AG09319 (cell line): ENCODE data around the genes CYP2C18 and ALDH18A1.

DNA sequence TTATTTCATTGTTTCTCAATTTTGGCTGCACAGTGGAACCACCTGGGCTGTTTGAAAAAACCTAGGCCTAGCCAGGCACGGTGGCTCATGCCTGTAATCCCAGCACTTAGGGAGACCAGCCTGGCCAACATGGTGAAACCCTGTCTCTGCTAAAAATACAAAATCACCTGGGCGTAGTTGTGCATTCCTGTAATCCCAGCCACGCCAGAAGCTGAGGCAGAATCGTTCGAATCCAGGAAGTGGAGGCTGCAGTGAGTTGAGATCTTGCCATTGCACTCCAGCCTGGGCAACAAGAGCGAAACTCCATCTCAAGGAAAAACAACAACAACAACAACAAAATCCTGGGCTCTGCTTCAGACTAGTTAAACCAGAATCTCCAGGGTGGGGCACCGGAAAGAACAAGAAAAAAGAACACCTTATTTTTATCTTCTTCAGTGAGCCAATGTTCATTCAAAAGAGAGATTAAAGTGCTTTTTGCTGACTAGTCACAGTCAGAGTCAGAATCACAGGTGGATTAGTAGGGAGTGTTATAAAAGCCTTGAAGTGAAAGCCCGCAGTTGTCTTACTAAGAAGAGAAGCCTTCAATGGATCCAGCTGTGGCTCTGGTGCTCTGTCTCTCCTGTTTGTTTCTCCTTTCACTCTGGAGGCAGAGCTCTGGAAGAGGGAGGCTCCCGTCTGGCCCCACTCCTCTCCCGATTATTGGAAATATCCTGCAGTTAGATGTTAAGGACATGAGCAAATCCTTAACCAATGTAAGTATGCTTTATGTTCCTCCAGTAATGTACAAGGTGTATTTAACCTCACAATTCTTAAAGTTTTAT, at the start of gene CYP2C18:
Gene CYP2C18 (plus strand): TSS at position 494 of the 821 bp plus-strand sequence.
- RRBS: no CpG with 5 or more reads among the region's 10 CpGs

DNA sequence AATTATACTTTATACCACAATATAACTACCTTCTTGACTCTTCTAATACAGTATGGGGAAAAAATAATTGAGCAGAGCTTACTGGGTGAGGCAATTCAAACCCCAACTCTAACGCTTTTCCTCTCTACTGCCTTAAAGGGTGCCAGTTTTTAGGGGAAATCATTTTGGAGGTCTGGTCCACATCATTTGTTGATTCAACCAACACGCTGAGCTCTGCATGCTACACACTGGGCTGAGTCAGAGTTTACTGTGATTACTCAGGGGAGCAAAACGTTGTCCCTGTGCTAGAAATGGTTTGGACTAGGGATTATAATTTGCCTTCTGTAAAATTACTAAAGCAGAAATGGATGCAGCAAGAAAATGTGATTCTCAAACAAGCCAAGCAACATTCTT, 11.4 kb downstream of the PDLIM1 start:
- RRBS: no CpG with 5 or more reads among the region's 3 CpGs

- RRBS: no CpG with 5 or more reads among the region's 5 CpGs
Observed at GRCh38 chr10:95295791-95296016, 4.9 kb upstream of the PDLIM1 start.

DNA sequence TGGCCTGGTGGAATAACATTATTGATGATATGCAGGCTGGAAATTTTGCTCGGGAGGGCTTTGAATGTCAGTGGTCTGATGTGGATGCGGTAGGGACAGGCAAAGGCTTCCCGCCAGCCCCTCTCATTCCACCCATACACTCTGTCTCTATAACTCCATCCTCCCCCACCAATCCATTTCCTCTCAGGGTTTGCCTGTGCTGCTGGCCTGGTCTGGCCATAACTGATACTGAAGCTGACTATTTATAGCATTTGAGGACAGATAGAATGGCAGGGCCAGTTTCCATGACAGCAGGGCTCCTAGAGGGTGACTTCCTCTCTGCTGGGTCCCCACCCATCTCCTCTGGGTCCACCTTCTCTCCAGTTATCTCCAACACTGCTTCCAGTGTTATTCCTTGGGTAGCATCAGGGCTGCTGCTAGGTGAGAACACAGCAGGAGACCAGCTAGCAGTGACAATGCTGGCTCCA, 6.6 kb upstream of the PDLIM1 start:
- RRBS: no CpG with 5 or more reads among the region's 3 CpGs

GRCh38 chr10:95329543-95330318, 38.9 kb upstream of the PDLIM1 start:
- RRBS: no CpG with 5 or more reads among the region's 4 CpGs

DNA sequence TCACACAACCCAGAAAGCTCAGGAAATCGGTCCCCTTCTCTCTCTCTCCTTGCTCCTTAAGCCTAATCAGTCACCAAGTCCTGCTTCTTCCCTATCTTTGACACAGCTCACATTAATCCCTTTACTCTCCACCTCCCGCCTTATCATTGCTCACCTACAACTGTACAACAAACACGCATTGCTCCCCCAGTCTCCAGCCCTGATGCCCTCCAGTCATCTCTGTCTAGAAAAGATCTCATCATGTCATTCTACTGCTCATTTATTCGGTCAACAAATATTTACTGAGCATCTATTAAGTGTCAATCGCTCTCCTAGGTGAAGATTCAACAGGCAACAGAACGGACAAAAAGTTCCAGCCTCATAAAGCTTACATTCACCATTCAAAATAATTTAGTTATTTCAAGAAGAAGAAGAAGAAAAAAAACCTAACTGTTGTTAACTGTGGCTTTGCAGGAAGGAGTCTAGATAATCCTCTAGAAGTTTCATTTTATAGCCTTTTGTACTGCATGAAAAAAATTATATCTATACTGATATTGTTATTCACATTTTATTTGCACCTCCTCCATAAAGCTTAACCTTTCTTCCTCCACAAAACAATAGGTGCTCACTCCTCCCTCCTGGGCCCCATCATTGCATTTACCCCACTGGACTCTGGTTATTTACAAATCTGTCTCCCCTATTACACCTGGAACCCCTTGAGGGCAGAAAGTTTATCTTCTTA, 71.9 kb upstream of the PDLIM1 start:
- RRBS: no CpG with 5 or more reads among the region's 6 CpGs

GRCh38 chr10:95377560-95378459, 87.0 kb upstream of the PDLIM1 start:
- RRBS: no CpG with 5 or more reads among the region's 5 CpGs

GRCh38 chr10:95391766-95392398, 101.1 kb upstream of the PDLIM1 start:
- RRBS: no CpG with 5 or more reads among the region's 5 CpGs

DNA sequence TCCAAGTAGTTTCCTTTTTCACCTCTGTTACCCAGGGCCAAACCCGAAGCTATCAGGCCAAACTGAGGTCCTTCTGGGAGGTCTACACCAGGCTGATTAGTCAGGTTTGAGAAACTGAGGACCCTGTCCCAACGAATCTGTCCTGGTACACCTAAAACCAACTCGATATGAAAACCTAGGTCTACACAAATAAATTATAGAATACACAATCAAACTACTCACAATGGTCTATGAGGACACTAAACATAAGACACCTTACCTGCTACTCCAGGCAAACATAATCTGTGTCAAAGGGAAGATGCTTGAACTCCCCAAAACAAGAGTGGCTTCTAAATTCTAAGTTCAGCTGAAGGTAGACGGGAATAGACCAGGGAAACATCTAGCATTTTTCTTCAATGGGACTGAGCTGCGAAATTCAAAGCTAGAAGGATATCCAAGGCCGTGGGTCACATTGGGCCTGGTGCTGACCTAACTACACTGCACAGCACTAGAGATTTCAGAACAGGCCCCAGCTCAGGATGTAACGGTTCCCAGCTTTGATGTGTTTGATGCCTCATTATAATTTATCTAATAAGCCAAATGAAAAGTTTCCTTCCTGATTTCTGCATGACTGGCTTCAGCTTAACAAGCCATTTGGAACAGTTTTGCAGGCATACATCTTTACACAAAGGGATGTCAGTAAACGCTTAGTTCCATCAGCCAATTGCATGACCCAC, 121.8 kb upstream of the PDLIM1 start:
- RRBS: no CpG with 5 or more reads among the region's 8 CpGs

DNA sequence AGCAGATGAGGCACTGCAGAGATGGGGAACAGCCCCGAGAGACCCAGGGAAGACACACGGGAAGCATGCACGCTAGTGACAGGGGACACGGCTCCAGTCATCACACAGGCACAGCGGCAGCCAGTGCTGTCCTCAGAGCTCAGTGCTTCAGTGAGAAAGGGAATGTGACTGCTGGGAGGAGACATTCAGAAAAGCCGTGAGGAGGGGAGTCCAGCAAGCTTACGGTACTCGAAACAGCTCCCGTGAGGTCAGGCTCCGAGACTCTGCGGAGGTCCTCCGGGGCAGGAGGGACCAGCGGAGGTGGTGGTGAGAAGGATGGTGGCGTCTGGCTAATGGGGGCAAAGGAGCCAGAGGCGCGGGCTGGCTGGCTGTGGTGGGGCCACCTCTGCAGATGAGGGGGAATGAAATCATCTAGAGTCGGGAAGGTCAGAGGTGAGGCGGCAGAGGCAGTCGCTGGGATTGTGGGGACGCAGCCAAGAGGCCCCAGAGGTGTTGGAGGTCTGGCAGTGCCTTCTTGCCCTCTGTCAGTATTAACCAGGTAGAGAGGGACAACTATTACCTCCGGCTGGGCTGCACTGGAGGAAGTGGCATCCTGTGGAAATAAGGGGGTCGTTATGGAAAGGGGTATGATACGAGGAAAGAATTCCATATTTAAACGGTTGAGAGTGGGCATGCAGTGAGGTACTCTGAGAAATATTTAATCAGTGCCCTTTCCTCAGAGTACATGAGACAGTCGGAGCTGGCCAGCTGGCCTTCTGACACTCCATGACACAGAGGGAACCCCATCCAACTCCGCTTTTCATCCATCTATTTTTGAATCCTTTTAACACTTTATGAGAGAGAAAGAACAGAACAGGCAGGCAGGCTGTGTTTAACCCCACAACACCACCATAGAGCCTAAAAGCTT, 123.7 kb upstream of the PDLIM1 start:
- RRBS: no CpG with 5 or more reads among the region's 26 CpGs

DNA sequence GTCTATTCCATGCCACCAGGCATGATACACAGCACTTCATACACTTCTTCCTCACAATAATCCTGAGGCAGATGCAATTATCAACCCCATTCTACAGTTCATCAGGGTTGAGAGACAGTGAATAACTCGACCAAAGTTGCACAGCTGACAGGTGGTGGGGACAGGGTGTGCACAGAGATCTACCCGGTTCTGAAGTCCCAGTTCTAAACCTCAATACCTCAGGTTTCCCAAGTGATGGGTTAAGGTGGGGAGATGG, 129.7 kb downstream of the SORBS1 start:
- RRBS: no CpG with 5 or more reads among the region's 2 CpGs

DNA sequence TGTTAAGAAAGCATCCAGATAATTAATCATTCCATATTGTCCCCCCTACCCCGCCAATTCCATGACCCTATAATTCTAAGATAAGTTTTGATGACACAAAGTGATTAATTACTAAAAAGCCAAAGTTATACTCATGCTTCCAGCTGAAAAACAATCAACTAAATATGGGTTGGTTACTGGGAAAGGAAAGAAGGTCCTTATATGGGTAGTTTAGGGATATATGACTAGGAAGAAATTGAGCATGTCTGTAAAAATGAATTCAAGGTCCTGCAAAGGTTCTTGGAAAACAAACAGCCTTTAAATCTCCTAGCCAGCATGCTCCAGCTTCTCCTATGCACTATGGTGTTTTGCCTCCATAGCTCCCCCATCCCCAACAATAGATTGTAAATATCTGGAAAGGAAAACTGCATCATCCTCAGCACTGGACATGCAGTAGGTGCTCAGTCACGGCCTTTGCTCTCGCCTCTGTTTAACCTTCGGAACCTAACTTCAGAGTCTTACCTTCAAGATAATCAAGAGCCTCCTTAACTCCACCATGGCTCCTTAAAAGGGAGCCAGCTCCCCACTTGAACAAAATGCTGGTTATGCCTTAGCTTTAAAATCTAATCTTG, 114.8 kb downstream of the SORBS1 start:
- RRBS: no CpG with 5 or more reads among the region's 4 CpGs

DNA sequence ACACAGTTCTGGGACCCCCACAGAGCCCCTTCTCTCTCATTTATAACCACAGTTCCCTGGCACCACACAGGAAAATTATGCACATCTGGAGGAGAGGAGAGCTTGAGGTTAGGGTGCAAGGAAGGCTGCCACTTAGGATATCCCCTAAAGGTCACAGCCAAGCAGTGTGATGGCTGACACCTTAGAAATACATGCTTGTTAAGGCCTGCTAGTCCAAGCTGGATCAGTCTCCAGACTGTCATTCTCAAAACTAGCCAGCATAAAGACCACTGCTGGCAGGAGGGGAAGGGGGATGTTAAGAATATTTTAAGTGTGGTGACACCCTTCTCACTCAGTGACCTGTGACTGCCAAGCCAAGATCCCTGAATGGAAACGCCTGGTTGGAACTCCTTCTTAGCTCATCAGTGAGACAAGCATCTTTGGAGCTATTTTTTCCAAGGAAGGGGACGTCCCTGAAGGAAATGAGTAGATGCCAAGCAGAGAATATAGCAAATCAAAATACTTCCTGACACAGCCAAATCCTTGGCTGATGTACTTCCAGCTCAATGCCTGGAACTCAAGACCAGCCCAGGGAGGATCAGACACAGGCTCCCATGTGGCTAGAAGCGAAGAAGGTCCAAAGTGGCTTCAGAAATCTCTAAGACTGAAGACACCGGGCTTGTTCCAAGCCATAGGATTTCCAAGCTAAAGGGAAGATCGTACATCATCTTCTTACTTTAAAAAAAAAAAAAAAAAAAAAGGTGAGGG, 82.3 kb downstream of the SORBS1 start:
- RRBS: no CpG with 5 or more reads among the region's 5 CpGs

DNA sequence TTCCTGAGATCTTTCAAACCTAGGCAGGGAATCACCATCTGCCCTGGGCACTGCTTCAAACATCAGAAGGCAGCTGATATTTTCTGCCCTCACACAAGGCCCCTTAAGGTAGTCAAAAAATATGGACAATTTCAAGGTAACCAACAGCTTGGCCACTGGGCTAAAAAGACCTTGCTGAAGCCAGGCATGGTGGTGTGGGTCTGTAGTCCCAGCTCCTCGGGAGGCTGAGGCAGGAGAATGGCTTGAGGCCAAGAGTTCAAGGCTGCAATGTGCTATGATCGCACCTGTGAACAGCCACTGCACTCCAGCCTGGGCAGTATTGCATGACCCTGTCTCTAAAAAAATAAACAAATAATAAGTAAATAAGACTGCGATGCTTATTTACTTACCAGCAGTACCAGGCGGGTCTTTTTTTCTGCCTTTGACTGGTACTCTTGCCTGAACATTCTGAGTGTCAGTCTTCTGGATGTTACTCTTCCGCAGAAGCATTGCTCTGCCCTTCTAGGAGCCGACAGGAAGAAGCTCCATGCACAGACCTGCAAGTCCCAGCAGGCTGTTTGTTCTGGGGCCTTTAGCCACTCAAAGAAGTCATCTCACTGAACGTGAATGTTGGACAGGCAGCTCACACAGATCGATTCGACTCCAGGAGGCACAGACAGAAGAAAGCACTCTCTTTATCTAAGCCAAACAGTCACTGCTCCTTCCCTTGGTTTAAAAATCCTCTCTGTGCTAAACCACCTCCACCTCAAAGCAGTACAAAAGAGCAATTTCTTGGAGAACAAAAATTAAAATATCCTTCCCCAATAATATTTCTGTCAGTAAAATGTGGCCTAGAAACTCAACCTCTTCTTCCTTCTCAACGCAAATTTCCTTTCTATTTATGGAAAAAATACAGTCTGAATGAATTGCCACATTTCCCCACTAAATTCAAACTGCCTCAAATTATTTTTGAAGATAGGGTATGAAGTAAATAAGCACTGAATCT, 59.5 kb downstream of the SORBS1 start:
- RRBS: no CpG with 5 or more reads among the region's 10 CpGs

DNA sequence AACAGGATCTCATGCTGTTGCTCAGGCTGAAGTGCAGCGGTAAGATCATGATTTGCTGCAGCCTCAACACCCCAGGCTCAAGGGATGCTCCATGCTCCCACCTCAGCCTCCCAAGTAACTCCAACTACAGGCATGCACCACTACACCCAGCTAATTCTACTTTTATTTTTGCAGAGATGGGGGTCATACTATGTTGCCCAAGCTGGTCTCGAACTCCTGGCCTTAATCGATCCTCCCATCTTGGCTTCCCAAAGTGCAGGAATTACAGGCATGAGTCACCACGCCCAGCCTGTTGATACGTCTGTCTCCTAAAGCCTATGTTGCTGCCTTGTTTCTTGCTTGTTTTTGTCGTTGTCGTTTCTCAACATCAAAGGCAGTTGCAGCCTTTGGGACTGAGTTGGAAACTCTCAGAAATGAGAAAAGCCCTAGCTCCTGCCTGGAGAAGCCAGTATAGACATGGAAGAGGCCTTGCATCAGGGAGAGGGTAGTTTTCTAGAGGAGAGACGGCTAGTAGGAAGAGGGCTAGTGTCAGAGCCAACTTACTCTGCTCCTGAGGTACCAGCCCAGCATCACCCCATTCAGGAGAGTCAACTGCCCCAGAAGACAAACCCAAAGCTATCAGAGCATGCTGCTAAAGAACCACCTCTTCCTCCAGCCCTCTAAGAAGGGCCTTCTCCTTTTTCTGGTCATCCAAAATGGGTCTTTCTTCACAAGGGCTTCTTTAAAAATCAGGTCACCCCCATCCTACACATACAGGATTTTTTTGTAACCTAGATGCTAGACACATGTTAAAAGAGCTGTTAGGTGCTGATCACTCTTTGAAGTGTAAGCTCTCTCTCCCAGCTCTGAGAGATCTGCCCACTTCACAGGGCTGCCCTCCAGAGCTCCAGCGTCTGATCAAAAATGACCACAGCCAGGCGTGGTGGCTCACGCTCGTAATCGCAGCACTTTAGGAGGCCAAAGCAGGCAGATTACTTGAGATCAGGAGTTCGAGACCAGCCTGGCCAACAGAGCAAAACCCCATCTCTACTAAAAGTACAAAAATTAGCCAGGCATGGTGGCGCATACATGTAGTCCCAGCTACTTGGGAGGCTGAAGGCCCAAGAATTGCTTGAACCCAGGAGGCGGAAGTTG, 49.6 kb downstream of the SORBS1 start:
- RRBS: no CpG with 5 or more reads among the region's 16 CpGs

- RRBS: no CpG with 5 or more reads among the region's 4 CpGs
Observed at GRCh38 chr10:95528914-95529463, 32.2 kb downstream of the SORBS1 start.

DNA sequence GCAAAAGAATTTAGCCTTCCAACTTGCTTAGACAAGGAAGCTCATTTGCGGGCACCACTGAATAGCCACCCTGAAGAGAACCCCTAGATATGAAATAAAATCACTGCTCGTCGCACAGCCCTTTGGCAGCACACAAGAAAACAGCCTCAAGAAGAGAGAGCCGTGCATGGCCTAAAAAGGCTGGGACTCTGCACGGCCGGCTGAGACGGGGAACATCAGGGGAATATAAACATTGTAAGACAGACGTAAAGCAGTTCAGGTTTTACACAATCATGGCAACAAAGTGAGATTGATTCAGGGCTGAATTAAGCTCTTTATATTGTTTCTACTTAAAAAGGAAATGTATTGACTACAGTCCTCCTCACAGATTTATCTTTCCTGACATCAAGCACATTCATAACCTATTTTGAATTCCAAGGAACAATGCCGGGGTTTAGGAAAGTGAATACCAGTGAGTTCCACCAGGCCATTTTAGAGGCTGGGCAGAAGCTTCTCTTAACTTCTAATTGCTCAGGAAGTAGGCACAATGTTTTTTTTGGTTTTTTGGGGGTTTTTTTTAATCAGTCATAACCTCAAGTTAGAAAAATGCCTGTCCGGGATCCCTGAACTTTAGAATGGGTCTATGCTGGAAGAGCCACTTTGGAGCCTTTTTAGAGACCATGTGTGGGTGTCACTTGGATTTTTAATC, 25.1 kb downstream of the SORBS1 start:
- RRBS: no CpG with 5 or more reads among the region's 10 CpGs

DNA sequence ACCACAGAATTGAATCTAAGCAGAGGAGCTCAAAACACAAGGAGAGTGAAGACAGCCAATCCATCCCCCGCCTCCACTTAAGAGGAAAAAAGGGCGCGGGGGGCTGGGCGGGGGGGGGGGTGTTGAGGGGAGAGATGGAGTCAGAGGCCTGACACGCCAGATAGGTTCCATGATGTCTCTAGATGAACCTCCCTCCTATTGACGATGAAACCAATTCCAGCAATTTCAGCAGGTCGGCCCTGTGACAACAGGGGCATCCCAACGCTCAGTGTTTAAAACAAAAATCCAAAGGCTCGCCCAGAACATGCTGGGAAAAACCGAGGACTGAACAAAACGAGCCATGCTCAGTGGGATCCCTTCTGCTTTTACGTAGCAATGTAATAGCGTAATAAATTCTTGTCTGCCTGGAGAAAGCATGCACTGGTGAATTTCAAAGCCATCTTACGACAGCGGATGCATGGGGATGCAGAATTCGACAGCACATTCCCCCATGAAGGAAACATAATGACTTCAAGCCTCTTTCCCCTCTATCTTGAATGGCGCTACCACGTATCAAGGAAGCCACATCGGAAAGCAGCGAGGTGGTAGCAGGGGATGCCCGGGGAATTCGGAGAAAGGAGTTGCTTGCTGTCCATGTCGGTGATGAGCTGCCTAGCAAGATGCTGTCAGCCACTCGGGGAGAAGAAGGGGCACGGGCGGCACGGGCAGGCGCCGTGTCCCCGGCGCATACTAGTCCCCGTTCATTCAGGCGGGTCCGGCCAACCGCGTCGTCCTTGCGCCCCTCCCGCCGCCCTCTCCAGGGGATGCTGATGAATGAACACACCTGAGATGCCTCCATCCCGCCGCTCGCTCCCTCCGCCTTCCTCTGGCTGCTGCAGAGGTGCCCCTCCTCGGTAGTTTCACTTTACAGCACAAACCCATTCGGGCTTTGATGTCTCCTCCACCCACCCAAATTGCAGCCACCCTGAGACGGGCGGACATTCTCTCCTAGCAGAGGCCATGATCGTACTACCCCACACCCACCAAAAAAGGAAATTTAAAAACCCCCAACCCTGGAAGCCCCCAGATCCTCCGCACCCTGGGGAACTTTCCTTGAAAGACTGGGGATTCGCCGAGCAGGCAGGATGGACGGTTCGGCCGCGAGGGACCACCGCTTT, 817 bp downstream of the SORBS1 start:
- RRBS: no CpG with 5 or more reads among the region's 57 CpGs

GRCh38 chr10:95656204-95657139, at the start of gene ALDH18A1:
Gene ALDH18A1 (minus strand): TSS chr10:95656711.
- RRBS: under 1% methylated on average over 16 of the region's 86 CpGs

DNA sequence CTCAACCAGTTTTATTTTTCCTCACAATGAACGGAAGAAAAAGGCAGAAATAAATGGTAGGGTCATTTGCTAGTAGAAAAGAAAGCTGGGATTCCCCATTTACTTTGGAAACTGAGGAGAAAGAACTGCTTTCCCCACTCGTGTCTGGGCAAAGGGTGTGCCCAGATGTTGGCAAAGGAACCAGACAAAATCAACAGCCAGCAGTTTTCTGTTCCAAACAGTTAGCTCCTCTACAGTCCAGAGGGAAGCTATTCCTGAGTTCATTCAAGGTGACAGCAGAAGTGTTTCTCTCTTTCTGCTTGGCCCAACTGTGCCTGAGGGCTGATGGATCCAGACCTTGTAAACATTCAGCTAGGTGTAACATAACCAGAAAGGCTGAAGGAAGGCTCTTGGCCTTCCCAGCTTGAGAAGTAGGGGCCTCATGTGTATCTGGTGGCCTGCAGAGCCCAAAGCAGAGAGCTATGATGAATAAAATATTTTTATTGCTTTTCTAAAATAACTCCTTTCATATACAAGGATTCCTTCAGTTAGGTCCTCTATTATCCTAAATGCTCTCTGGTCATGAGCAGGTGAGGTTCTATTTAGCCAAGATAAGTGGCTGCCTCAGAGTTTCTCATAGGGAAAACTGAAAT, 7.0 kb upstream of the ALDH18A1 start:
- RRBS: no CpG with 5 or more reads among the region's 2 CpGs